Natural killer cell (primary cell): ENCODE measurements around the gene IGSF21.

DNA sequence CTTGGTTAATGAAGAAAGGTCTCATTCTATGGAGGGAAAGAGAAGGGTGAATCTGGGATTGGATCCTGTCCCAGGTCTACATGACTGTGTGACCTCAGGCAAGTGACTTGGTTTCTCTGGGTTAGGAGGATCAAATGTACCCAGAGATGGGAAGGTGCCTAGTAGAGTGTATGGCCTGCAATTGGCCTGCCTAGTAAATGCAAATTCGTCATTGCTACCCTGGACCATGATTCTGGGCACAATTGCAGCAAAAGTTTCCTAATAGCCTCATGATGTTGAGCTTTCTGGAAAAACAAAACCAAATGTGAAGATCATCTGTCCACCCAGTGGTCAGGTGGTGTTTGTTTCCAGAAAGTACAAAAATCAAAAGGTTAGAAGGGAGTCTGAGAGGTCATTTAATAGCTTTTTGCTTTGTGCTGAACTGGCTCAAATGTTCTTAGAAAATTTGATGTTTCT is 49.9 kb upstream of the RCC2 start:
- PRO-cap: no peak

DNA sequence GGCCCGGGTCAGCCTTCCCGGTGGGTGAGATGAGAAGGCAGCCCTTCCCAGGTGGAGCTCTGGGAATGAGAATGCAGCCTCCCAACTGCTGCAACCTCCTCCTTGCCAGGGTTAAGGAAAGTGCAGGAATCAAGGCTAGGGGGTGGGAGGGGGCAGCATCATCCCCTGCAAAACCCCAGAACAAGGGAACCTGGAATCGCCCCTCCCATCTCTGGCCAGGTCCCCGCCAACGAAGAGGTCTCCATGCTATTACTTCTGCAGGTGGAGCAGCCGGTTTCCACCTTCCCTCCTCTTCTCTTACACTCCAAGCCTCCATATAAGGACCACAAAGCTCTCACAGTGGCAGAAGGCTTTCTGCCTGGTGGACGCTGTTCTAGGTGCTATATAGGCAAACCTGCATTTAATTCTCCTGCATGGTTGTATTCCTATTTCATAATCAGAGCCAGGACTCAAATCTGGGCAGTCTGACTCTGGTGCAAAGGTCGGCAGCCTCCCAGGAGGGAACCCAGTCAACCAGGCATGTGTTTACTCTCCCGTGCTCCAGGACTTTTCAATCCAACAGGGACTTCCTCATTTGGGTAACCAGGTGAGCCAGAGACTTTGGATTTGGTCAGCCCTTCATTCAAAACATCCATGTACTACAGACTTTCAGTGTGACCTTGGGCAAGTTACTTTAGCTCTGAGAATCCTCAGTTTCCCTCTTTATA is 22.8 kb upstream of the ARHGEF10L start:
- PRO-cap: no peak

GRCh38 chr1:17581915-17582676 is 42.6 kb downstream of the ARHGEF10L start:
- PRO-cap: no peak

DNA sequence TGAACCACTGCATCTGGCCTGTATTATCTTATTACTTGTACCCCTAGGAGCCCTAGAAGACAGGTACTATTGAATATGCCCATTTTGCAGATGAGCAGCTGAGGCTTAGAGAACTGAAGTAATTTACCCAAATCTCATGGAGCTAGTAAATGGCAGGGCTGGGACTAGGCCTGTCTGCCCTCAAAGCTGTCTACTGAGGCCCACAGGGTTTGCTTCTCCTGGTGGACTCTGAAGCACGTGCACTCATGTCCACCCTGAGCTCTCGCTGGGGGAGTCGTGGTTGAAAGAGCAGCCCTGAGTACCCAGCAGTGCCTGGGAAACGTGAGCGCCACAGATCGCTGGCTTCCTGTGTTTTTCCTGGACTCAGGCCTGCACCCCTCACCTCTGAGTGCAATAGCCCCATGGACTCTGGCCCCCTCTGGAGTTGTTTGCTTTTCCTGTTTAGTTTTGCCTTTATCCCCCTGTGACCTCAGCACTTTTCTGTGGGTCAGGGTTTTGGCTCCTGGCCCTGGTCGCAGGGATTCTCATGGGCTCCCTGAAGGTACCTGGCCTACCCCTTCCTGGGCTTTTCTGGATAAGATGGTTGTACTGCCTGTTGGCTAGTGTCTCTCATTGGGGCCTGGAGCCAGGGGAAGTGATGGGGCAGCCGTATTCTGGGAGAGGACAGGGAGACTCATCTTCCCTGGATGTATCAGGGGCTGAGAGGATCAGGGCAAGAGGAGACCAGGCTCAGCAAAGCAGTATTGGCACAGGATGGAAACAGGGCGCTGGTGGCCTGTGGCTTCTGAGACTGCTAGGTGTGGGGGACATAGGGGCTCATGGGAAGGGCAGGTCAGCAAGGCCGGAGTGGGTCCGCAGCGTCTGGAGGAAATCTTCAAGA is 52.6 kb downstream of the ARHGEF10L start:
- PRO-cap: no peak

DNA sequence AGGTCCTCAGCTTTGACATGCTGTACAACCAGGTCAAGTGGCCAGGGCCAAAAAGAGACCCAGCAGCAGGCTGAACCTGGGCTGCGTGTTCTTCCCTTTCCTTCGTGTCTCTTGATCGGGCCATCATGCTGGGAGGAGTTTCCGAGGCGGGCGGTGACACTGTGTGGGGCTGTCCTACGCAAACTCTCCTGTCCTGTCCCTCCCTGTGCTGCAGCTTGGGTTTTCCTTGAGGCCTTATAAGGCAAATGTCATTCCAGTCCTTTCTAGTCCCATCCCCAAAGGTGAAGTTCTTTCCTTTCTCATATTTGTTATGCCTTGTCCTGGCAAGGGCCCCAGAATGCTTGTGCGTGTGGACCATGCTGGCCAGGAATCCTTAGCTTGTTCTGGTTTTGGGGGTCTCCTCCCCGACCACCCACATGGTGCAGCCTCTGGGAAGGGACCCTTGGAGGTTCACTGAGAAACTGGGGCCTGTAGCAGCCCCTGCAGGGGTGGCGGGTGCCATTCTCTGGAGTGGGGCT is 56.8 kb downstream of the ARHGEF10L start:
- PRO-cap: no peak

GRCh38 chr1:17597613-17598338 is 58.3 kb downstream of the ARHGEF10L start:
- PRO-cap: no peak

DNA sequence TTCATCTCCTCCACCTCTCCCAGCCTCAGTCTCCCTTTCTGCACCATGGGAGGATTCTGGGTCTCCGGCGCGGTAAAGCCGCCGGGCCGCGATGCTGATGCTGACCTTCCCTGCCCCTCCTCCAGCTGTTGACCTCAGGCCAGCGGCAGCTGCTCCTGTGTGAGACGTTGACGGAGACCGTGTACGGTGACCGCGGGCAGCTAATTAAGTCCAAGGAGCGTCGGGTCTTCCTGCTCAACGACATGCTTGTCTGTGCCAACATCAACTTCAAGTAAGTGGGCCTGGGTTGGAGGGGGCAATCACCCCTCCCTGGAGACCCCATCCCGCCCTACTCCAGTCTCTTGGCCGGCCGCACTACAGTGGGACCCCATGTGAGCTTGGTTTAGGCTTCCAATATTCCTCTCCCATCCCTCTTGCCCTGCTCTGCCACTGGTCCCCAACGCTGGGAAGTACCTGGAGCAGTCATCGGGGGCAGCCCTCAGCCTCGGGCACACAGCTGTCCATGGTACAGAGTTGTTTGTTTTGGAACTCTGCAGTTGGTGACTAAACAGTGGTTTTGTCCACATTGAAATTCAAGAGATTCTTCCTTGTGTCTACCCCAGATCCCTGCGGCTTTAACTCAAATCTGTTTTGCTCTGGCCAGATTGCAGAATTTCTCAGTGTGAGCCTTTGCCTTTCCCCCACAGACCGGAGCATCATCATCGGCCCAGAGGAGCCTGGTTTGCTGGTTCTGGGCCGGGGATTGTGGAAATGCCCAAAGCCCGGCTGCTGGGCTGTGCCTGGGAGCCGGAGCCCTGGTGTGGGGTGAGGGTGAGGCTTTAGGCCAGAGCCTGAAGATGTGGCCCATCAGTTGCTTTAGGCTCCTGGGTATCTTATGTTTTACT is 92.9 kb downstream of the ARHGEF10L start:
- PRO-cap: no peak

DNA sequence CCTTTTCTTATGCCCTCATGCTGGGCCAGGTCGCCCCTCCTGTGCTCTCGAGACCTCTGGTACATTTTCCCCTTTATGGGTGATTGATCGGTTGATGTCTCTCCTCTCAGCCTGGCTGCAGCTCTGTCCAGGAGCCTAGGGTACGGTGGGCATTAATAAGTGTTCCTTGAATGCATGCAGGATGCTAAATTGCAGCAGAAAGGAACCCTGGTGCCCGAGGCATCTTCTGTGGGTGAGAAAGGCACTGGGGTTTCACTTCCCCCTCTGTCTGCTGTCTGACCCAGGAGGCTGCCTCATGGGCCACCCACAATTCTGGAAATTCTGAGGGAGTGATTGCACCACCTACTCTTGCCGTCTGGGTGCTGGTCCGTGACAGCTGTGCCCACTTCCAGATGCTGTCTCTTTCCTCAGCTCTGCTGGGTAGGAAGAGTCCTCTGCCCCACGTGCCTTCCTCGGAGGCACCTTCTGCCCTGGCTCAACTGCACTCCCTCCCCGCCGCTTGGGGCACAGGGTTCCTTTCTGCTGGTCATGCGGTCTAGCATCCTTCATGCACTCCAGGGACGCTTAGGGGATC is 96.2 kb downstream of the ARHGEF10L start:
- PRO-cap: no peak

DNA sequence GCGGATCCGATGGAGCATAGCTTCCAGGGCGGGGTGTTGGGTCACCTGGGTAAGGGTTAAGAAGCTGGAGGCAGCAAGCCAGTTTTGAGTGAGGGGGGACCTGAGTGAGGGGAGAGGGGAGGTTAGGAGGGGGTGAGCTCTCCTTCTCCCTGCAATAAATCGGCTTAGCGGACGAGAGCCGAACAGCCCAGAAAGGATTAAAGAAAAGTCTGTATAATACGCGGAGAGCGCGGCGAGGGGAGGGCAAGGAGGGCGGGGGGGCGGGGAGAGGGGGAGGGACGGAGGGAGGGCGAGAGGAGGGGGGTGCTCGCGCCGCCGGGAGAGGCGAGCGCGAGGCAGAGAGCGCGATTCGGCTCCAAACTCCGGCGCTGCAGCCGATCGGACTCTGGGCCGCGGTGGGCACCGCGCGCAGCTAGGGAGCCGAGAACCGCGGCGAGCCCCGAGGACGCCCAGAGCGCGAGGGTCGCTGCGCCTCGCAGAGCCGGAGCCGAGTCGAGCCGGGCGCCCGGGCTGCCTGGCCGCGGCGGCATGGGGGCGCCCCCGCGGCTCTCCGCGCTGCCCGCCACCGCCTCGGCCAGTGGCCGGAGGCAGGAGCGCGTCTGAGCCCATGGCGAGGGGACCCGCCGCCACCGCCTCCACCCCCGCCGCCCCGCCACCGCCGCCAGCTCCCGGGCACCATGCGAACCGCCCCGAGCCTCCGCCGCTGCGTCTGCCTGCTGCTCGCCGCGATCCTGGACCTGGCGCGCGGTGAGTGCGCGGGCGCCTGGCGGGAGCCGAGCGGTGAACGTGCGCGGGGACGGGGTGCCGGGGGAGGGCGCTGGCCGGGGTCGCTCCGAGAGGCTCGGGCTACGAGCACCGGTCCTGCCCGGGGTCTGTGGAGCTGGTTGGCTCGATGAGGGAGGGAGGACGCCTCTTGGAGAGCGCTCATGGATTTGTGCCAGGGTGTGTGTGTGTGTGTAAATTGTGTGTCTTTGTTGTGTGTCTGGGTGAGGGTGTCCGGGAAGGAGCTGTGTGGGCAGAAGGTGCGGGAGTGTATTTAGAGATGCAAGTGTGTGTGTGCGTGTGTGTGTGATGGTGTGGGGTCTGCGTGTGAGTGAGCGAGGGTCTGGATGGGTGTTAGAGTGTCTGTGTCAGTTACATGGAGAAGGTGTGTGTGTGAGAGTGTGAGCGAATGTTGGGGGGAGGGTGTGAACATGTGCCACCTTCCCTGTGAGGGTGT is at the start of gene IGSF21:
Gene IGSF21, plus strand, starts transcription at position 347 of the 1,219 bp plus-strand sequence.
- PRO-cap: no peak

- PRO-cap: no peak
Measured at GRCh38 chr1:18410183-18410956, 70.4 kb upstream of the KLHDC7A start.

DNA sequence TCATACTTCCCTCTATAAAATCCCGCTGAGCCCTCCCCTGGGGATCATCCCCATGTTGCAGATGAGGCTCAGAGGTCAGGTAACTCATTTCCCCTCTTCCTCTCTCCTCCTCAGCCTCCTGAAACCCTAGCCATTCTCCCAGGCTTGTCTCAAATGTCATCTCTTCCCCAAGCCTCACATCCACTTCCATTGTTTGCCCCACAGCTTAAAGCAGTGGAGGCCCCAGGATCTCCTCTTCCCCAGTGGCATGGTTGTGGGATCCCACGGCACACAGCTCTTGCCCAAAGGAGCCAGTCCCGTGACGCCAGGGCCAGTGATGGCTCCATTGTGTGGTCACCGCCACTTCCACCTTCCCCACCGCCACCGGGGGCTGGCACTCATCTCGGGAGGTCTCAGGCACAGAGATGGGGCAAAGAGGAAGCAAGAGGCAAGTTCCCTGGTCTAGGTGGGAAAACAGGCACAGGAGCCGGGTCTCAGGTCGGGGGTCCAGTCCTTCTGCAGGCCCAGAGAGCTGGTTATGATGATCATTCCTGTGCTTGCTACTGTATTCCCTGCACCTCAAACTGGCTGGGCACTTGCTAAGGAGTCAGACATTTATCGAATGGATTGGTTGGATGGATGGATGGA is 22.9 kb upstream of the ALDH4A1 start:
- PRO-cap: no peak

- PRO-cap: no peak
Measured at GRCh38 chr1:18935670-18936371, 20.7 kb downstream of the IFFO2 start.

DNA sequence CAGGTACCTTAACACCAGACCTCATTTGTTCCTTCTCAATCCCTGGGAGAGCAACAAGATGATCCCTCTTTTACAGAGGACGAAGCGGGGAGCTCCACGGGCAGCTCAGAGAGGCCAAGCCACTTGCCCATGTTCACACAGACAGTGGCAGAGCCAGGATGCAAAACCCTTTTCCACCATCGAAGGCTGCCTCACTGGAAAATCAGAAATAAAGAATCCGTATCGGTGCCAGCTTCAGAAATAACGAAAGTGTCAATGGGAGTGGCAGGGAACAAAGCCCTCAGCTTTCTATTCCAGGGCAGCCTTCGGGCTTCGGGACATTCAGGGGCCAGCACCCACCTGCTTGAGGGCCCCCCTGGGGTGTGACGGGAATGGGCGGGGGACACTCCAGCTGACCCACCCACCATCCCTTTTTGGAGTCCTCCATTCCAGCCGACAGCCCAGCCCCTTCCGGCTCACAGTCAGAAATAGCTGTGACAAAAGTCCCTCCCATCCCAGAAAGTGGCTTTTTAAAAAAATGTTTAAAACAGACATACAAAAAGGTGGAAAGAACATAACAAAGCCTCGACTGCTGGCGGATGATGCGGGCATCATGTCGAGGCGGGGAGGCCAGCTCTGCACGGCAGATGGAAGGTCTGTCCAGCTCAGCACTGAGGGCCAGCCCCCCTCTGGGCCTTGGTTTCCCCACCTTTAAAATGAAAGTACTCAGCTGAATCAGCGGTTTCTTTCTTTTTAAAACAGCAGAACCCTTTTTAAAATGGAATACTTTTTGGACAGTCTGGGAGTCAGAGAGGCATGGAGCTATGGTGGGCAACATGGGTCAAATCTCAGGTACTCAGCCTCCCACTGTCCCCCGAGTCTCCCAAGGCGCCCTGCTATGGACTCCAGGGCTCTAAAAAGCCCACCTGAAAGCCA is 5.8 kb downstream of the IFFO2 start:
- PRO-cap: bidirectional peak, plus-strand start at position 554 of the sequence, minus-strand start at position 360 of the sequence

GRCh38 chr1:19009608-19010347 is 53.3 kb upstream of the IFFO2 start:
- PRO-cap: no peak

DNA sequence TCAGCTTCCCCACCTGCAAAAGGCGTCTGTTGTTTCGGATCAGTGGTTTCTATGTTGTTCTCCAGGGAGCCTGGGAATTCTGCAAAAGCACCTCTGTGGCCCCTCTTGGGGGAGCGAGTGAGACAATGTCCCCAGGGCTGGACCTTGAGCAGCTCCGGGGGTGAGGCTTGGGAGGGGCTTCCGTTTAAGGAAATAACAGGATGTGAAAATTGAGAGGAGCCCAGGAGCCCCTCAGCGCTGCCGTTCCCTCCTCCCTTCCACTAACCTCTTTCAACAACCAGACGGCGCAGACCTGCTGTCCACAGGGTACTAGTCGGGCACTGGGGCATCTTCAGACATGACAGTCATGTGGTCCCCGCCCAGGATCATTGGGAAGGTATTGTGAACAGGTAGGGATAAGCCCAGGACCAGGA is 98.6 kb upstream of the IFFO2 start:
- PRO-cap: no peak

DNA sequence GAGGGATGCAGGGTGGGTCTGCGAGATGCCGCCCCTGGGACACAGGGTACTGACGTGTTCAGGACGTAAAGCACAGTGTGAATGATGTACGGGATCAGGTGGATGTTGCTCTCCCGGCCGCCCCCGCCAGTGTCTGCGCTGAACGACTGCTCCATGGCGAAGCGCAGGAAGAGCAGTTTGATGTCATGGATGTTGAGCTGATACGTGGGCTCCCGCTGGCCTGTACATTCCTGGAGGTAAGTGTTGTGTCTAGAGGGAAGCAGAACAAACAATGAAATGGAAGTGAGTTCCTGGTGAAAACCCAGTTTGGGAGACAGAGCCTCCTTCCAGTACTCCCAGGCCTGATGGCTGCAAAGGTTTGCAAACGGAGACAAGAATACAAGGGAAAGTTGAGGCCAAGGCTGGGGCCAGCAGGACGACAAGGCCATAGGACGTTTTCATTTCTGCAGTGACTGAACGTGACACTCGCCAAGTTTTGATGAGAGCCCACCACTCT is 125.6 kb downstream of the UBR4 start:
- PRO-cap: no peak

DNA sequence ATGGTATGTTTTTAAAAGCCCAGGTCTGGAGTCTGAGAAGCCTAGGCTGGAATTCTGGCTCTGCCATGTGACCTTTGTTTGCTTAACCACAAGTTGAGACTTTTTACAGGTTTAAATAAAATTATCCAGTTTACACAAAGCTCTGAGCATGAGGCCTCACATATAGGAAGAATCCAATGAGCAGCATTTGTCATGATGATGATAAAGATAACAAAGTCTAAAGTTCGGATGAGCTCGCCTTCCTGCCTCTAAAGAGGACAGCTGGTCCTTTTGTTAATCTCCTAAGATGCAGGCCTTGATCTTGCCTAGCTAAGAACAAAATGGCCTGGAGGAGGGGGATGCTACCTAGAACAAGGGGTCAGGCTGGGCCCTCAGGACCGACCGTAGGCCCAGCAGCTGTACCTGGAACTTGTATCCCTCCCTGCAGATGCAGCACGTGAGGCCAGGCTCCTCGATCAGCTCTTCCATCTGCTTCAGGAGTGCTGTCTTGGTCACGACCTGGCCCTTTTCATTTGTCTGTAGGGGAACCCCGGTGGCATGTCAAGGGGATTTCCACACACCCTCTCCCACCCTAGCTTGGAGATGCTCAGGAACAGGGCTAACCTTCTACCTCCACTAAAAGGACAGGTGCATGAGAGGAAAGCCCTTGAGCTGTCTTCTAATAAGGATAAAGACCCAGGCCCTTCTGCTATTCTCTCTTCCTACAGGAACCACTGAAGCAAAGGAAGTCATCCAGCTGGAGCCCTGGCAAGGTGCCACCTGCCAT is 122.5 kb downstream of the UBR4 start:
- PRO-cap: no peak

DNA sequence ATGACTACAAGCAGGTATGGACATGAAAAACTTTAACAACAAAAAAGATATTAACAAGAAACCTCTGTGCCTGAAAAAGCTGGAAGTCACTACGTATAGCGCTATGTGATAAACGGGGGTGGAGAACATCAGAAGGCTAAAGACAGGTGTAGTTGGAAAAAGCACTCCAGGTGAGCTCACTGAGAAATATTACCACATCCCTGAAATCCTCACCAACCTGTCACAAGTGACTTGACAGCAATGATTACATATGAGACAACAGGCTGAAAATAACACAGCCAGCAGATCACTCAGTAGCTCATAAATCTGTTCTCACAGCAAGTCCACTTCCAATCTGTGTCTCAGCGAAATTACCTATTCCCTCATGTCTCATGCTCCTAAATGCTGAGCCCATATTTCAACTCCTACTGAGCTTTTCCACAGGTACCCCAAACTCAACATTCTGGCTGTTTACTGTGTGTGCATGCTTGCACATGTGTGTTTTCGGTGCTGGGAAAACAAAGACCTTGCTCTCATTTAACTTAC is 120.5 kb downstream of the UBR4 start:
- PRO-cap: no peak

DNA sequence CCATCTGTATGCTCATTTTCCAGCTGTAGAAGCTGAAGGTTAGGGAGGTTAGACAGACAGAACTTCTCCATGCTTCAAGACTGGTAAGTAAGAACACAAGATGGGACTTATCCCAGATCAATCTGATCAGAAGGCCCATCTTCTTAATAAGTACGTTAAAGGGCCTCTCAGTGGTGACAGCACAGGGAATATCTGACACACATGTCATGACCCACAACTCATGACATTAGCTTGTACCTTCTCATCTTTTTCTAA is 84.2 kb downstream of the UBR4 start:
- PRO-cap: no peak

DNA sequence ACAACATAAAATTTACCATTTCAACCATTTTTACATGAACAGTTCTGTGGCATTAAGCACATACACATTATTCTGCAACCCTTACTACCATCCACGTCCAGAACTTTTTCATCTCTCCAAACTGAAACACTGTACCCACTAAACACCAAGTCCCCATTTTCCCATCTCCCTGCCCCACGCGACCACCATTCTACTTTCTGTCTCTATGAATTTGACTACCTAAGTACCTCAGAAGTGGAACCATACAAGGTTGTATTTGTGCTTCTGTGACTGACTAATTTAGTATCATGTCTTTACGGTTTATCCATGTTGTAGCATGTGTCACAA is 28.3 kb downstream of the UBR4 start:
- PRO-cap: no peak